Colon Carcinoma Metastatic in the Brain (tissue), 2 donors: ENCODE measurements around a stretch of chr2.

- PRO-cap, 2 experiments, result no peak in any of the 2 experiments
Observed at GRCh38 chr2:38146147-38147361, 70.6 kb upstream of the CYP1B1 start.

GRCh38 chr2:38159516-38160144 is 83.7 kb upstream of the CYP1B1 start:
- PRO-cap, 2 experiments, result no peak in any of the 2 experiments

DNA sequence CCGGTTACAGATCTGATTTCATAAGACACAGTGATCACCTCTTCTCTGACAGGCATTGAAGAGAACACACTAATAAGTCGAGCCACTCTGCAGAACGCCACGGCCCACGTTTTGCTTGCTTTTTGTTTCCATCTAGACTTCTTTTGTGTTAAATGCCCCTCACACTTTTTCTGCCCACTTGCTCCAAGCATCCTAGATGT is 85.4 kb downstream of the HNRNPLL start:
- PRO-cap, 2 experiments, result no peak in any of the 2 experiments

DNA sequence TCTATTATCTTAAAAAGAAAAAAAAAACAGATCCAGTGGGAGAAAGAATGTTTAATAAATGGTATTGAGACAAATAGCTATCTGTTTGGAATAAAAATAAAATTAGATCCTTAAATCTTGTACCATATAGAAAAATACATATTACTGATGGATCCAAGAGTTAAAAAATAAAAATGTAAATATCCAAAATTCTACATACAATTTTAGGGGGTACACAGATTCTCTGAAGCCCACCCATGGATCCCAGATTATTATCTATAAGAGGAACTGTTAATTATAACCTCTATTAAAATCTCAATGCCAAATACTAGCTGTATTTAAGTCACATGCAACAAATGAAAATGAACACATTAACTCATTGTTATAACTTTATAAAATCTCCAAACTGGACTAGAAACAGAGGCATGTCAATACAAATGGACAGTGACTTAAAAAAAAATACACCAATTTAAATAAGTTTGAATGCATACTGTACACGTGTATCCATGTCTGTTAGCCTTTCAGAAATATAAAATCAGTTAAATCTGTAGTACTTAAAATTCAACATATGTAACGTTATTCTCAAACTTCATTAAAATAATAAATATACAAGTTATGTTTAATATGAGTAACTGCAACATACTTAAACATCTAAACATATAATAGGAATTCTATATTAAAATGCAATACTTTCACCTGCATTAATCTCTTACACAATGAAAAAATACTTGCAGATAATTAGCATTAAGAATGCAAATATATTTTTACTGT is 39.4 kb downstream of the HNRNPLL start:
- PRO-cap, 2 experiments, result no peak in any of the 2 experiments

DNA sequence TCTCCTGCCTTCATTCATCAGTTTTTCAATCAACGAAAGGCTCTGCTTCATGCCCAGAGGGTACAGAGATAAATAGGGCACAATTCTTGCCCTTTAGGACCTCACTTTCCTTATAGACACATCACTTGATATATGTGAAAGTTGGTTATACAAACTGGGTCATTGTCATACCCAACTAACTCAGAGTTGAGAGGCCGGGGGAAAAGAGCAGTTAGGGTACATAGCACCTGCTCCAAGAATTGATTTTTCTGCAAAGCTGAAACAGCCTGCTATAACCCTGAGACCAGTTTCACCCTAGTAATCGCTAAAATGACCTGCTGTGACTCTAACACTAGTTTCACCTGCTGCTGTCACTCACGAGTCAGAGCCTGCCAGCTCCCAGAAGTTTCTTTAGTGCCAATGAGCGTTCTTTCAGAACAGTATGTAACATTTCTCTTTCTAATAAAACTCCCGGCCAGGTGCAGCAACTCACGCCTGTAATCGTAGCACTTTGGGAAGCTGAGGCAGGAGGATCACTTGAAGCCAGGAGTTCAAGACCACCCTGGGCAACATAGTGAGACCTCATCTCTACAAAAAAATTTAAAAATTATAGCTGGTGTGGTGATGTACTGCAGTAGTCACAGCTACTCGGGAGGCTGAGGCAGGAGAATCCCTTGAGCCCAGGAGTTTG is 28.0 kb downstream of the SRSF7 start:
- PRO-cap, 2 experiments, result no peak in any of the 2 experiments

GRCh38 chr2:38737246-38738192 is 13.6 kb downstream of the SRSF7 start:
- PRO-cap, 2 experiments, result no peak in any of the 2 experiments

GRCh38 chr2:38778300-38778931 is 406 bp downstream of the GEMIN6 start:
- PRO-cap, 2 experiments, result no peak in any of the 2 experiments

DNA sequence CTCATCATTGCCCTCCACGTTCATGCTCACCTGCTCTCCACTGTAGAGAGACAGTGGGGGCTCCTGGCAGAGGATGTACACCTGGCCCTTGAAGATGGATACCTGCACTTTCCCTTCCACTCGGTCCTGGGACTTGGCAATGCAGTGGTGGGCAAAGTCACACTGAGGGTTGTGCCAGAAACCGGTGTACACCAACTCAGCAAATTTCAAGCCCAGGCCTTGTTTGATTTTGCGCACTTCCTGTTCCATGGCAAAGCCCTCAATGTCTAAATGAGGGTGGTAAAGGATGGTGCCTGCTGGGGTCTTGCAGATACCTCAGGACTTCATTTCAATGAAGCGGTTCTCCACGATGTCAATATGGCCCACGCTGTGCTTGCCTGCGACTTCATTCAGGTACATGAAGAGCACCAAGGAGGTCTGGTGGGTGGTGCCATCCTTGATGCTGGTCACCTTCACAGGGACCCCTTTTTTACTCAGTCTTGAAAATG is 32.6 kb downstream of the GEMIN6 start:
- PRO-cap, 2 experiments, result no peak in any of the 2 experiments

DNA sequence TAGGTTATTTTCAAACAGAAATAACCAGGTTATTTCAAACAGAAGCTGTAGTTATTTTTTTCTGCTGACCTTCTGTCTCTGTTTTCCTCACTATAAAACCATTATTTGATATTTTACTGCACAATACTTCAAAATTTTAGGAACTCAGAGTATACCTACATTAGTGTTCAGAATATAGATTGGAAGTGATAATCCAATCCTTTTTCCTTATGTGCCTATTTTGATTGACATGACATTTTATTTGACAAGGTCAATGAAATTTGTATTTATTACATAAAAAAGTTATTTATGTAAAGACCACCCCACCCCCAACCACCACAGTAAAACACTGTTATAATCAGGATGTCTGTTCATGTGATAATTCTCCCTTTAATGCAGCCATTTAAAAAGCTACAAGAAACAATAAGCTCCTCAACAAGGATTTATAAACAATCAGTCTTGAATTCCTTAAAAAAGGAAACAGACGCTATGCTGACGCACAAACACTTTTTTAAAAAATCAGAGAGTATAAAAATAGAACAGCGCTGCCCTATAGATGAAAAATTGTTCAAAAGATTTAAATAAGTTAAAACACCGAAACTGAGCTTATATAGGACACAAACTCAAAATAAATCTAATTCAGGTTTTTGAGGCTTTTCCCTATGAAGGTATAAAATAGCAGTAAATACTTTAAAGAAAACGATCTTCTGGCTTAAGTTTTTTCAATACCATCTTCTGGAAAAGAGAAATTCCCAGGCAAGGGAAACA is 102.2 kb downstream of the SOS1 start:
- PRO-cap, 2 experiments, result no peak in any of the 2 experiments

GRCh38 chr2:39052529-39052865 is 68.4 kb downstream of the SOS1 start:
- PRO-cap, 2 experiments, result no peak in any of the 2 experiments

DNA sequence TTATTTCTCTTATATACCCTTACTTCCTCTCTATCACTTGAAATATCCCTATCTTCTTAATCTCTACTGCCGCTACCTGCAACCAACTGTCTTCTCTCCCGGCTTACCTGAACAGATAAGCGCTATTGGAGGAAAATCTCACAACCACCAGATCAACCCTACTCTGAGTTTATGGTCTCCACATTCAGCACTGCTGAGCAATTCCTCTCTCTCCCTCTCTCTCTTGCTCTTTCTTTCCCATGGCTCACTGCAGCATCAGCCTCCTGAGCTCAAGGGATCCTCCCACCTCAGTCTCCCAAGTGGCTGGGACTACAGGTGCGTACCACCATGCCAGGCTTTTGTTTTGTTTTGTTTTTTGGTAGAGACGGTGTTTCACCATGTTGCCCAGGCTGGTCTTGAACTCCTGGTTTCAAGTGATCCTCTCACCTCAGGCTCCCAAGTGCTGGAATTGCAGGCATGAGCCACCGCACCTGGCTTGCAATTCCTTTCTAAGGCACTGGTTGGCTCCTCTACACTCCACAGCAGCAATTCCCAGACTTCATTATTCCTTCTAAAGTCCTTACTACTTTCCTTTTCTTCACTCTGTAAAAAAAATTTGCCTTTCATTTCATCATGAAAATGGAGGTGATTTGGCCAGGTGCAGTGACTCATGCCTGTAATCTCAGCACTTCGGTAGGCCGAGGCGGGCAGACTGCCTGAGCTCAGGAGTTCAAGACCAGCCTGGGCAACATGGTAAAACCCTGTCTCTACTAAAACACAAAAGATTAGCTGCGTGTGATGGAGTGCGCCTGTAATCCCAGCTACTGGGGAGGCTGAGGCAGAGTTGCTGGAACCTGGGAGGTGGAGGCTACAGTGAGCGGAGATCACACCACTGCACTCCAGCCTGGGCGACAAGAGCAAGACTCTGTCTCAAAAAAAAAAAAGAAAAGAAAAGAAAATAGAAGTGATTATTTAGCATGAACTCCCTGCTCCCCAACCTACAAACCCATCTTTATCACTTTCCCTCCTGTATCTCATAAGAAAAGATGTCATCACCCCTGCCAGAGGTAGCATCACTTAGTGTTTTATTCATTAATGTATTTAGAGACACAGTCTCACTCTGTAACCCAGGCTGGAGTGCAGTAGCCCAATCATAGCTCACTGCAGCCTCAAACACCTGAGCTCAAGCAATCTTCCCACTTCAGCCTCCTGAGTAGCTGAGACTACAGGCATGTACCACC is 8.3 kb downstream of the SOS1 start:
- PRO-cap, 2 experiments, result no peak in any of the 2 experiments

DNA sequence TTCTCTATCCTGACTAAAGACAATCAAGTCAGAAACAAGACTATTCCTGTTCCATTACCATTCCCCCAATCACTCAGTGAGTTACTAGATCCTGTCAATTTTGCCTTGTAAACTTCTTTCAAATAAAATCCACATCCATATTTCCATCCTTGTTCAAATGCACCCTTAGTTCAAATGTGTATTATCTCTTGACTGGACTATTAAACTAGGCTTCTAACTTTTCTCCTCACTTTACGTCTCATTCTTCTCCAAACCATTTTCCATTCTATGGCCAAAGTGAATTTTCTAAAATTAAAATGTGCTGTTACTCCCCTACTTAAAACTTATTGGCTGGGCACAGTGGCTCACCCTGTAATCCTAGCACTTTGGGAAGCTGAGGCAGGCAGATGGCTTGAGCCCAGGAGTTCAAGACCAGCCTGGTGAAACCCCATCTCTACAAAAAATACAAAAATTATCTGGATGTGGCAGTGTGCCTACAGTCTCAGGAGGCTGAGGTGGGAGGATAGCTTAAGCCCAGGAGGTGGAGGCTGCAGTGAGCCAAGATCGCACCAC is 4.5 kb downstream of the SOS1 start:
- PRO-cap, 2 experiments, result no peak in any of the 2 experiments

DNA sequence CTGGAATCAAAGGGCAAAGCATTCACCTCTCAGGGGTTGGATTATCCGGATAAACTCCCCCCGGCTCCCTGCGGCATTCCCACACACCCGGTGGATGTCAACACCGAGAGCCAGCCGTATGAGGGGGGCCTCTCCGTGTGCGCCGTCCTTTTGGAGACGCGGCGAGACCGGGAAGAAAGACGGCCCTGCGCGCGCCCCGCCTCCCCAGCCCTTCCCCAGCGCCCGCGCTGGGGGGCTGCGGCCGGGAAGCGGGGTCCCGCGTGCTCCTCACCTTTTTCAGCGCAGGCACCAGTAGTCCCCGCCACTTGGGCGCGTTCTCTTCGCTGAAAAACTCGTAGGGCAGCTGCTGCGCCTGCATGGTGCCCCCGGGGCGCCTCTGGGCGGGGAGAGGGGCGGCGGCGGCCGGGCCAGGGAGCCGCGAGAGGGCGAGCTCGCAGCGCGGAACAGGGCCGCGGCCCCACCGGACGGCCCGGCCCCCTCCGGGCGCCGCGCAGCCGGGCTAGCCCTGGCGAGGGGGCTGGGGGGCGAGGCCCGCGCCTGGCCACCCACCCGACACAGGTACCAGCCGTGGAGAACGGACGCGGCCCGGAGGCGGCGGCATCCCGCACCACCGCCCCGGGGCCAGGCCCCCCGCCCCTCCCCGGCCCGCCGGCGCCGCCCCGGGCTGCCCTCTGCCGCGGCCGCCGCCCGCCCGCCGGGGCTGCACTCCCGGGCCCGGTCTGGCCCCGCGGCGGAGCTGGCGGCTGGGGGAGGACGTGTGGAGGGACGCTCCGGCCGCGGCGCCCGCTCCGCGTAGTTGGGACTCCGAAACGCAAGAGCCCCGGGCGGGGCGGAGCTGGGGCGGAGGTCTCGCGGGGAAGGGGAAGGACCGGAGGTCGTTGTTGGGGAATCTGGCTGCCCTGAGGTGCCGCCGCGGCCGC is 526 bp downstream of the SOS1 start:
- PRO-cap, 2 experiments, result peak in 2 of 2 experiments; most common plus-strand start position 737 of the sequence (in 2); most common minus-strand start position 152 of the sequence (in 1)

DNA sequence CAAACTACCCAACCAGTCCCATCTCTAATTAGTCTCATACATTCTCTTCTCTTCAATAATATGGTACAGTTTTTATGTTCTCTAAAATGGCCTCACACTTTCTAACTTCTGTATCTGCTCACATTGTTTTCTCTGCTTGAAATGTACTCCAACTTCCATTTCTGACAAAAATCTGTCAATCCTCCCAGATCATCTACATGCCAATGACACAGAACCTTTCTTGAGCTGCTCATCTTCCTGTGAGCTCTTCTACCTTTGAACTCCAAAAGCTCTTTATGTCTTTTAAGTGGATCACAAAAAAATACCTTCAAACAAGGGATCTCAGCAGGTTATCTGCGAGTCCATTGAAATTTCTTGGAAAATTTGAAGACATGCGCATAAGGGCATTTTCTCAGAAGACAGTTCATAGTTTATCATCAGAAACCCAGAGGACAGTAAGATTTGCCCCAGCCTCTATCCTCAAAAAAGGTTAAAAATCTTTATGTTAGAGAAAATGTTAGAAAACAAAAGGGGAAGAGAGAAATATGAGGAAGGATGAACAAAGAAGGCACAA is 101.5 kb downstream of the MAP4K3 start:
- PRO-cap, 2 experiments, result no peak in any of the 2 experiments

GRCh38 chr2:39408835-39409487 is 28.1 kb downstream of the MAP4K3 start:
- PRO-cap, 2 experiments, result no peak in any of the 2 experiments

GRCh38 chr2:39497483-39497964 is 60.4 kb upstream of the MAP4K3 start:
- PRO-cap, 2 experiments, result no peak in any of the 2 experiments

- PRO-cap, 2 experiments, result no peak in any of the 2 experiments
Observed at GRCh38 chr2:39780727-39781361, 1.8 kb upstream of the THUMPD2 start.

DNA sequence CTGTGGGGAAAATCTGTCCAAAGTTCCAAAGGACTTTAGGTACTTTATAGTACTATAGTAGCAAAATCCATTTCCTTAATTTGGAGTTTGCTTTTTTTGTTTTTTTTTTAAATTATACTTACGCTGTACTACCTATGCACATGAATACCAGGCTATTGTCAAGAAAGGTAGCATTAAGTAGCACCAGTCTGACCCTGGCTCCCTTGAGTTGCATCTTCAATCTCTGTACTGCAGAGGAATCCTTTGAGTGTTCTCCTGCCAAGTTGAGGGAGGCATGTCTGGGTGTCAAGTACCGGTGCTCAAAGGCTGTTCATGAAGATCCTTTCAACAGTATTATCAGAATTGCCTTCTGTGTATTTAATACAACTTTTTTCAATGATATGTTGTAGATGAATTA is 165.3 kb upstream of the THUMPD2 start:
- PRO-cap, 2 experiments, result peak in 1 of 2 experiments; most common minus-strand start position 193 of the sequence (in 1)

GRCh38 chr2:40304858-40305468 is 146.9 kb downstream of the SLC8A1 start:
- PRO-cap, 2 experiments, result no peak in any of the 2 experiments

DNA sequence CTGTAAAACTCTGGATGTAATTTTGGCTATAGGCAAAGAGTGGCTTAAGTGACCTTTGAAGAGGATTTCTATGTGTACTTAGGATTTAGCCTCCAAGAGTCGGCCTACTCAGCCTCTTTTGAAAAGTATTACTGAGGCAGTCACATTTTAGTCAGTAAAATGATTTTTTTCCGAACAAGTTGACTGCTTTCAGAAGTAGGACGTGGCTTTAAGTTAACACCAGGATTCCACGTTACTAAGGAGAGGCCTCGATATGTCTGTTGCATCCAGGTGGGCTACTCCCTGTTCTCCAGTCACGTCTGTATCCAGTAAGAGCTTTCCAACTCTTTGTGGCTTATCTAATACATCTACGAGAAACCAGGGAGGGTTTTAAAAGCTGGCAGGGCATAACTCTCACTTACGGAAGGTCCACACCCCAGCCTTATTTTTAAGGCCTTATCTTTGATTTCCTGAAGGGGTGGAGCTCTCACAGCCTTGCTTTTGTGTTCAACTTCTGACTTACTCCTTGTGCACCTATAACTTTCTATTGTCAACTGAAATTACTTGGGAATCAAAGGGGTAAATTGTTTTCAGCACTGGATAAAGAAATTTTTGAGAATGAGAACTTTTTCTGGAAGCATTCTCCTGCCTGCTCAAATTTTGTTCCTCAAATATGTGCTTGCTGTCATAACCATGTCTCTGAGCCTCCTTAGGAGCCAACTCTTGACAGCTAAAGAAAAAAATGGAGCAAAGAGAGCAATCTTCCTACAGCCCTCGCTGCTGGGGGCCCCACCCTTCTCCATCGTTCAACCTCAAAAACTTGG is 99.1 kb downstream of the SLC8A1 start:
- PRO-cap, 2 experiments, result no peak in any of the 2 experiments